SP-49 (cell line): Measurements from ENCODE around the gene SLC5A4.

GRCh38 chr22:32255145-32255446, at the start of gene SLC5A4:
SLC5A4 (minus strand) TSS chr22:32255347.
- PRO-cap: no peak

DNA sequence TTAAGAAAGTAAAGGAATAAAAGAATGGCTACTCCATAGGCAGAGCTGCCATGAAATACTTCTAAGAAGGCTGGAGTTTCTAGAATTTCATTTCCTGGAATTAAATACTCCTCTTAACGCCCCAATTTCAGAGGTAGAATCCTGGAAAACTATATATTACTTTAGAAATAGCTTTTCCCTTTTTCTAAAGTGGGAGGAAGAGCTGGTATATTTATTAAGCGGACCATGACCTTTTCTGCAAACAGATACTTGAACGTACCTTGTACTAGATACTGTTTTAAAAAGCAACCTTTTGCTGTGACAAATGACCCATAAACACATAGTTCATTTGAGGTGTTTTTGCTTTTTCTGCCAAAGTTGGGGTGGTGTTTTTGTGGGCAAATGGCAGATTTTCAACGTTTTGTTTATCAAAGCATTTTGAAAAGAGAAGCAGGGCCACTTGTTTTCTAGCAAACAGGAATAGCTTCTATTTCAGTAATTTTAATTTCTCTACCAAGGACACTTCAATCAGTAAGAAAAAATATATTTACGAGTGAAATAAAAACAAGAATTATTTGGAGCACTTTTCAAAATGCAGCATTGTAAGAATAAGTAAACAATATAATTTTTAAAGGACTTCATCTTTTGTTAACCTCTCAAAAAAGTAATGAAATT, 2.2 kb downstream of the FBXO7 start:
- PRO-cap: no peak

- PRO-cap: no peak
These were observed 149.1 kb upstream of the TIMP3 start for GRCh38 chr22:32652400-32652904.

GRCh38 chr22:32691945-32692308, 109.6 kb upstream of the TIMP3 start:
- PRO-cap: no peak

DNA sequence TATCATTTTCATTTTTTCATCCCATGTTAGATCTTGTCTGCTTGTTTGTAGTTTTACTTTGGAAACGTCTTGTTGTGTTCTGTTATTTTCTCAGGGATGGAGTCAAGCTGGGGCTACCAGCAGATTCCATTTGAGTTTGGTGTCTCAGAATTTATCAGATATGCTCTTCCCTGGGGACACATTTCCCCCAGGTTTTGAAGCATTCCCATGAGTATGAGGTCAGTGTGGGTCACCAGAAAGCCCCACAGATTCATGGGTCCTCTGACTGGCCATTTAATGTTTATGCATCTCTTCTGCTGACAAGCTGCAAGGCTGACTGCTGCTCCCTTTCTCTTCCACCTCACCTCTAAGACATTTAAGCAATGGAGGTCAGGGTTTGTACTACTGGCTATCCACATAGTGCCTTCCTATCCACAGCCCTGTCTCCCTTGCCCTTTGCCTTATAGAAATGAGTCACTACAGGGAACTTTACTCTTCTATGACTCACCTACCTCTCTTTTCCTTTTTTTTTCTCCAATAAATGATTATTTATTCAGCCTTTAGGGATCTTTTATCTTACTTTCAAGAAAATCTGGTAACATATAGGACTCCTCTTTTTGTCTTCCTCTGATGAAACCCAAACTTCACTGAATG, 106.1 kb upstream of the TIMP3 start:
- PRO-cap: no peak

- PRO-cap: no peak
These were observed 40.7 kb upstream of the TIMP3 start for GRCh38 chr22:32760624-32761345.

DNA sequence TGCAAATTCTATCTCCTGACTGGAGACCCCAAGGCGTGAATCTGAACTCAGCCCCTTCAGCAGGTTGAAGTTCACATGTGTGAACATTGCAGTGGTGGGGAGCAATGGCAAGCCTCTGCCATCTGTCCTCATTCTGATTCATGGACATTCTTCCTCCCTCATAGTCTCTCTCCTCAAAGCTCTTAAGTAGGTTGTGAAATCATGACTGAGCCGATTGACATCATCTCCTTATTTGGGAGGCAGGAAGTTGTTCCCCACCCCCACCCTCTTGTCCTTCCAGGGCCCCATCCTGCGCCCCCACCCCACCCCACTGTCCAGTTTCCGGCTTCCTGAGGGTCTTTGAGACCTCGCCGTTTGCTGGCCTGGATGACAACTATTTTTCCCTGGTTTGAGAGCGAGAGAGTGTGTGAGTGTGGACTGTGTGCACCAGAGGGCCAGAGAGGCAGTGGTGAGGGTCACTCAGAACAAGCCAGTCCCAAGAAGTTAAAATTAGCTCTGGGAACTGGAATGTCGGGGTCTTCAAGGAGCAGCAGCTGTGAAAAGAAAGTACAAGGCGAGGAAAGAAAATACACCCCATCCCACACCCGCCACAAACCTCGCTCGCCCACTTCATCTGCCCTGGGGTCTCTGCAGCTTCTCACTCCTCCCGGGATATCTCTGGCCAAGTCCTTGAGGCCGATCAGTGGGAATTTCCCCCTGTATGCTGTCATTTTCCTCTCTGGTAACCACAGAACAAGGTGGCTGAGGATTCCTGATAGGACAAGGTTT, 36.6 kb upstream of the TIMP3 start:
- PRO-cap: no peak

DNA sequence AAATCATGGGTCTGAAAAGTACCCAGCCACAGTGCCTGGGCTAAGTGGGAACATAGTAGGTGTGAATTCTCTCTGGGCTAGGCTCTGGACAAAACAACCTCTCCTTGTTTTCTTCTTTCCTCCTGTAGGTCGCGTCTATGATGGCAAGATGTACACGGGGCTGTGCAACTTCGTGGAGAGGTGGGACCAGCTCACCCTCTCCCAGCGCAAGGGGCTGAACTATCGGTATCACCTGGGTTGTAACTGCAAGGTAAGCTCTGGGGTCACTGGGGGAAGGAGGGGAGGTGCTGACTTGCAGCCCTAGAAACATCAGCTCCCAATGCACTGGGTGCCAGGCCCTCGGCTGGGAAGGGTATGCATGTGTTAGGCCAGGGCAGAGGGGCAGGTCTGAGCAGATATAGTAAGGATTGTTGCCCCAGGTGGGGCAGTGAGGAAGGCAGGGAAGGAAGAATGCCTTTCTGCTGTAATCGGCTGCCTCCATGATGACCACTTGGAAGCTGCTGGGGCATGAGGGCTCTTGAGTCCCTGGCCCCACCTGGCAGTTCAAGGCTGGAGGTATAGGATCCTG, 56.5 kb downstream of the TIMP3 start:
- PRO-cap: no peak

DNA sequence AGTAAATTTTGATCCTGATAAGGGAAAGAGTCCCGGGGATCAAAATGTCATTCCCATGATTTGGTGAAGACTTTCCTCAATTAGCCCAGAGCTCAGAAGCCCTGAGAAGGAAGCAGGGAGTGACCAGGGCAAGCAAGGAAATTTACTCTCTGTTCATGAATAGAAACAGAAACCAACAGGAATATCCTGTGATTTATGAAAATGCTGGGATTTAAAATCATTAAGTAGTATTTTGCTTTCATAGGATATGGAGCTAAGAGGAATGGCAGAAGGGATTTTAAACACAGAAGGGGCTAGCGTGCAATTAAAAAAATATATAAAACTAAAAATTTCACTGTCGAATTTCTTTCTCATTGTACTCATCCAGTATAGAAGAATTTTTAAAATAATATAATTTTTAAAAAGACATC, 356.5 kb downstream of the LARGE1 start:
- PRO-cap: no peak

- PRO-cap: no peak
These were observed 22.9 kb downstream of the LARGE1 start for GRCh38 chr22:33897349-33897727.

DNA sequence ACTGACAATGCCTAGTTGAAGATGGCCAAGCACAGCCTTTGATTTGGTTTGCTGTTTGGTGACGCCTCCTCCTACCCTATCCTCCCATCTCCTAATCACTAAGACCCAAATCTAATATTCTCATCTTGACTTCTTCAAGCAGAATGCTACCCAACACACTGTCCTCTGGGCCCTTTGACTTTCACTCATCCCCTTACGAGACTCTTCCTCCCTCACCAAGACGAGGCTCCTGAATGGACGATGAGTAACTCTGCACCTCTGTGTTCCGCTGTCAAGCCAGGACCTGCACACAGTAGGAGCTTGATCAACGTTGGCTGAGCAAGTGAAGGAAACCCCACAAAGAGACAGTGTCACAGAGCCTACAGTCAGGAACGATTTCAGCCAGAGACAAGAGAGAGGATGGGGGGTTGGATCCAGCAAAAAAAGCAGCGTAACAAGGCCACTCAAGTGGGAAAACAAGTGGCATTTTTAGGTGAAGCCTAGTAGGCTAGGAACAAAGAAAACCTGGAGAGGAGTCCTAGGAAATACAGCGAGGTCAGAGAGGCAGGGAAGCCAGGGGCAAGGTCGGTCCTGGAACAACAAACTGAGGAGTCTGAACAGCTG, 9.8 kb downstream of the LARGE1 start:
- PRO-cap: no peak

DNA sequence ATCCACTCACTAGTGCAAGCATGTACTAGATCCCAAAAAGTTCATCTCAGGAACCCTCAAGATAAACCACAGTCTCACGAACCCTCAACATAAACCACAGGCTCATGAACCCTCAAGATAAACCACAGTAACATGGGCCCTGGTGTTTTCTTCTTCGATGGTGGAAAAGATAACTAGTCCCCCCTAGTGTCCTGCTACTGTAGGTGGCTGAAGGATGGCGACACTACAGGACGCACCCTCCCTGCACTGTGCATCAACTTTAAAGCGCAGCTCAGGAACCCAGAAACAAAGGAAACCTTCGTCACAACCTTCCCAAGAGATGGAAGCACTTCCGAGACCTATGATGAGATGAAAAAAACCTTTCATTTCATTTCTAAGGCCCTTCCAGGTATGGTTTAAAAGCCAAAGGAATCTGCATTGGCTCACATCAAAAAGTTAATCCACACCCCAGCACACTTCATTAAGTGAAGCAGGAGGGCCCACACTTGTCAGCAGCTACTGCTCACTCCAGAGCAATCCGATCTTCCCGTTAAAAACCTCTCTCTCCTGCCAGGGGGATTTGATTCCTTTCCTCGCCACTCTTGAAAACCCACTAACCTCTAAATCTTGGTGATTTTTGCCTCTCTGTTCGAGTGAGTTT, 2.4 kb downstream of the LARGE1 start:
- PRO-cap: no peak

- PRO-cap: no peak
These were observed 2.2 kb upstream of the LARGE1 start for GRCh38 chr22:33922239-33923172.

DNA sequence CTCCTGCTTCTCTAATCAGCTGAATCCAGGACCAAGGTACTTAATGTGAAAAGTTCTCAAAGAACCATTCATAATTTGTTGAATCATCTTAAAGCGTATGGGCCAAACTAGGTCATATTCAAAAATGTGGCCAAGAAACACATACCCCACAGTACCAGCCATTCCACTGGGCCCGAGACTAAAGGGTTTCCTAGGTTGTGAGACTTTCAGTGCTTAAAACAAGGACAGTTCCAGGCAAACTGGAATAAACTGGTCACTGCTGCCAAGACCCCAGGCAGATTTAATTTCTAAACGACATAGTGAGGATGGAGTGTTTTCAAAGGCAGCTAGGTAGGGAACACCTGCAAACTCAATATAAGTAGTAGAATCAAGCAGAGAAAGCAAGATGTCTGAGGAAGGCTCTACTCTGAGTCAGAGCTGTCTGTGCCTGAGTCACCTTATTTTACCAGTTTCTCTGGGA, 438.8 kb upstream of the ISX start:
- PRO-cap: no peak

GRCh38 chr22:34841094-34841955, 224.6 kb upstream of the ISX start:
- PRO-cap: no peak

GRCh38 chr22:35134613-35135164, 68.7 kb downstream of the ISX start:
- PRO-cap: no peak

DNA sequence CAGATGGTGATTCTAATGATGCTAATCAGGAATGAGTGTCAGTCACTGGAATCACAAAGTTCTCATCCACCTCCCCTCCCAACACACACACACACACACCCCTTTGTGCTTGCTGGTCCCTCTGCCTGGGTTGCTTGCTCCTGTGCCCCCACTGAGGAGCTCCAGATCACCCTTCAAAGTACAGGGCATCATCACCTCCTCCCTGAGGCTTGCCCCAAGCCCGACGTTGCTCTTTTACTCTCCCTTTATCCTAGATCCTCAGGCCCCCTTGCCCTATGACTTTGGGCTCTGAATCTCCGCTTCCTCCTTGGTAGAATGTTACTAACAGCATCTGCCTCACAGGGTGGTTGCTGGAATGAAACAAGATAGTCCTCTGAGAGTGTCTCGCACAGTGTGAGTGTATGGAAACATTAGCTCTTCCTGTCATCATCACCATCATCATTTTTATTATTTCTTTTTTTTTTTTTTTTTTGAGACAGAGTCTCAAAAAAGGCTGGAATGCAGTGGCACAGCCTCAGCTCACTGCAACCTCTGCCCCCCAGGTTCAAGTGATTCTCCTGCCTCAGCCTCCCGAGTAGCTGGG, 3.4 kb downstream of the TOM1 start:
- PRO-cap: no peak

DNA sequence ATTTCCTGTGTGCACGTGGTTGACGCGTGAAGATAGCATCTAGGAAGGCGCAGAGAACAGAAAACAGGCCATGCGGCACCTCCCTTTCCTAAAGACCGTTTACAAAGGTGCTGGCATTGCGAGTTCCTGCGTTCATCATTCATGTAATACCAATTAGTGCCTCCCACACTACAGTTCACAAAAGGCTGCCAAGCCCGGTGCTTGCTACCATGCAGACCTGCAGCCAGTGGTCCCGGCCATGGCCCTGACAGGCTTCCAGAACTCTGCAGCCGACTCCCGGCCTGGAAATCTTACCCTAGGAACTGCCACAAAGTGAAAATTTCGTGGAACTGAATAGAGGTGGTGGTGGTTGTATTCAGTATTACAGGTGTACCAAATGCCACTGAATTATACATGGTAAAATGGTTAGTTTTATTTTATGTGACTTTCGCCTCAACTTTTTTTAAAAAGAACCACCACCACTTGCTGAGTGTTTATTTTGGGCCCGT, 16.7 kb downstream of the TOM1 start:
- PRO-cap: no peak

GRCh38 chr22:35349452-35350466, 31.1 kb upstream of the HMOX1 start:
- PRO-cap: no peak

DNA sequence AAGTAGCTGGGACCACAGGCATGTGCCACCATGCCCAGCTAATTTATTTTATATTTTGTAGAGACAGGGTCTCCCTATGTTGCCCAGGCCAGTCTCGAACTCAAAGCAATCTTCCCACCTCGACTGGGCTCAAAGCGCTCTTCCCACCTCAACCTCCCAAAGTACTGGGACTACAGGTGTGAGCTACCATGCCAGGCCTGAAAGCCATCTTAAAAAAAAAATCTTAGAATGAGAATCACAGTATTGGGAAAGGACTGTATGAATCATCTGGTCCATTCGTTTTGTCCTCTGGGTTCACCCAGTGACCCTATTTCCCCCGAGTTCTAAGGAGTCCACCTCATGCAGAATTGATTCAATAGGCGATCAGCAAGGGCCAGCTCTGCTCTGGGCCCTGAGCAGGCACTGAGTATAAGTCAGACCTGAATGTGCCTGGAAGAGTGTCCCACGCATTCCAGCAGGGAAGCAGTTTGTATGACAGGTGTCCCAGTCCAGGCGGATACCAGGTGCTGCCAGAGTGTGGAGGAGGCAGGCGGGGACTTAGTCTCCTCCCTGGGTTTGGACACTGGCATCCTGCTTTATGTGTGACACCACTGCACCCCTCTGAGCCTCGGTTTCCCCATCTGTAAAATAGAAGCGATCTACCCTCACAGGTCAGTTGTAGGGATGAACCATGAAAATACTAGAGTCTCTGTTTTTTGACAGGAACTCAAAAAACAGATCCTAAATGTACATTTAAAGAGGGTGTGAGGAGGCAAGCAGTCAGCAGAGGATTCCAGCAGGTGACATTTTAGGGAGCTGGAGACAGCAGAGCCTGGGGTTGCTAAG, 853 bp upstream of the HMOX1 start:
- PRO-cap: no peak